H4 (cell line): ENCODE measurements around a stretch of chr4.

GRCh38 chr4:163610631-163611065, 116.2 kb downstream of the TMA16 start:
- RAMPAGE, long total RNA, result no peak

DNA sequence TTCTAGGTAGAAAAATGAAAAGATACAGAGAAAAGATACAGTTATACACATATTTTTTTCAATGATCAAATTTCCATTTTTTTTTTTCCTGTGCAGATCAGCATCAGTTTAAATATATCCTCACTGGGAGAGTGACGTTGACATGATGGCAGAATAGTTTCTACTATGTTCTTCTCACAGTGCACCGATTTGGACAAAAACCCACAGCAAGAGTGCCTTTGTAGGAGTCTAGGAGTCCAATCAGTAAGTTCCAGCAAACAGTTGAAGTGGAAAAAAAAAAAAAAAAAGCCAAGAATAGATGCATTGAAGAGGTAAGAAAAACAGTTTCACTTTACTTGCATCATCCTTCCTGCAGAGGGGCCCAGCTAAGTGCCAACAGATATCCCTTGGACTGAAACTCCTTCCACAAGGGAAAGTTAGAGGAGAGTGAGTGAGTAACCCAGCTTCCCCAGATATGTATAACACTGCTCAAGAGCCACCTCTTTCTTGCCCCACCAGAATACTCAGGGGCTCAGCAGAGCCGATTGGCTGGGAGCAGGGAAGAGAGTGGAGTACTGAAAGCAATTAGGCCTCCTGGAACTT, 247.7 kb downstream of the MARCHF1 start:
- RAMPAGE, long total RNA, result no peak

GRCh38 chr4:165215798-165216514, 8.6 kb downstream of the KLHL2 start:
- RAMPAGE, long total RNA, result no peak

DNA sequence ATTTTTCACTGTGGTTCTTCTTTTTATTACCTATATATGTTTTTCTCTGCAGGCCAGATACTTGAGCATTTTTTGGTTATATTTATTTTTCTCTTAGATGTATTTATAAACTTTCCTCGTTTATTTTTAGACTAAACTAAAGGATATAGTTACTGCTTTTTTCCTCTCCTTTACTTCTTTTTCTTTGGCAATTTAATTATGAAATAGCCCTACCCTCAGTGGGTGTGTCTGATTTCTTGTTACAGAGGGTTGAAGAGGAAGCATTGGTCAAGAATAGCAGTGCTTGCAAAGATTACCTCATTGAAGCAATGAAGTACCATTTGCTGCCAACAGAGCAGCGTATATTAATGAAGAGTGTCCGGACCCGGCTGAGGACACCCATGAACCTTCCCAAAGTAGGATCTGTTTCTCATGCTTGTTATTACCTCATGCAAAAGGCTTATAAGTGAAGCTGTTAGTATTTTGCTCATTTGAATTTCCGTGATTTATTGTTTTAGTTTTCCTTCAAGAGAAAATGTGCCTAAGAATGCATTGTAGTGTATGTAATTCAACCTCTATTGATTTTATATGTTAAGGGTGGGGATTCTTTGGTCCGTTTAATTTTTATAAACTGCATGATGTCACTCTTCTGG, 19.9 kb upstream of the GK3 start:
- RAMPAGE, long total RNA, result no peak

DNA sequence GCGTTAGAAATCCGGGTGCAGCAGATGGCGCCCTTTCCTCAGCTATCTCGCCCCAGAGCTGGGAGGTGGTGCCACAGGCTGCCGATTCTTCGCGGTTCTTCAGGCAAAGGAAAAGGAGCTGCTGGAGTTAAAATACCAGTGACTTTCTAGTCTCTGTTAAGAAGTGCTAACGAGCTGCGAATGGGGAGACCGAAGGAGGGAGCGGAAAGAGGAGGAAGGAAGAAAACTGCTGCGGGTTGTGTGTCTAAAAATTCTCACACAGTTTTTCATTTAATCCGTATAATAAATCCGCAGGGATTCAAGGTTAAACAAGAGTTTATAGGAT, 114.6 kb downstream of the CPE start:
- RAMPAGE, long total RNA, result no peak

GRCh38 chr4:166014384-166014766, 141.3 kb downstream of the TLL1 start:
- RAMPAGE, long total RNA, result no peak

- RAMPAGE, long total RNA, result start-site peak on the plus strand at chr4:168138377-168138390, 5 reads
Measured at GRCh38 chr4:168138228-168138588, 45.9 kb downstream of the ANXA10 start.

GRCh38 chr4:168587334-168588337, 90.8 kb downstream of the PALLD start:
- RAMPAGE, long total RNA, result no peak

DNA sequence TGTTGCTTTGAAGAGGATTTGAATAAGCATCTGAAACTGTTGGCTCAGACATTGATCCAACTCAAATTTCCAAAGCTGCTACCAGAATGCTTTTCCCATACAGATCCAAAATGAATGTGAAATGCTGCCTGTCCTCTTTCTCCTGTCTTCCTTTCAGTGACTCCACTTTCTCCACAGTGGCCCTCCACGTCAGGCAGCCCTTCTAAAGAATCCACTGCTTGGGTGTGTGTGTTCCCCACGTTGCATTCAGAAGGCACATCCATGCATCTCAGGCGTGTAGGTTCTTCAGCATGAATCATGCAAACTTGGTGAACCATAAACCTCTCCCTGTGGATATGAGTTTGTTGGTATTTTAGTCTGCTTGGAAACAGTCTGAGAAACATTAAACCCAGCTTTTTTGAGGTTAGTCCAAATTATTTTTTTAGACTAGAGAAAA, 251.8 kb downstream of the CBR4 start:
- RAMPAGE, long total RNA, result no peak

- RAMPAGE, long total RNA, result no peak
Measured at GRCh38 chr4:168765593-168765984, 244.5 kb downstream of the CBR4 start.

GRCh38 chr4:168815234-168815995, 194.6 kb downstream of the CBR4 start:
- RAMPAGE, long total RNA, result no peak

DNA sequence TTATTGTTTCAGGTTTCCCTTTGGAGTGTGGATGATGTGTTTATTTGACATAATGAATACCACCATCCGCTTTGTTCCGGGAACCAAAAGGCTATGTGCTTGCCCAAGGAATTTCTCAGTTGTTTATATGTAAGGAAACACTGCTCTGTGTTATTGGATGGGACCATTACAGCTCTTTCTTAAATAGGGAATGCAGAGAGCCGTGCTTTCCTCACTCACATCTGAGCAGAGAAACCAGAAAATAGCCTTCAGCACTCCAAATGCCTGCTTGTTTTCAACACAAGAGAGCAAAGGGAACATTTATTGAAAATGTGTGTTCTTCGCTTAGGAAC, 194.1 kb downstream of the CBR4 start:
- RAMPAGE, long total RNA, result no peak

- RAMPAGE, long total RNA, result no peak
Measured at GRCh38 chr4:168839614-168840125, 170.4 kb downstream of the CBR4 start.

DNA sequence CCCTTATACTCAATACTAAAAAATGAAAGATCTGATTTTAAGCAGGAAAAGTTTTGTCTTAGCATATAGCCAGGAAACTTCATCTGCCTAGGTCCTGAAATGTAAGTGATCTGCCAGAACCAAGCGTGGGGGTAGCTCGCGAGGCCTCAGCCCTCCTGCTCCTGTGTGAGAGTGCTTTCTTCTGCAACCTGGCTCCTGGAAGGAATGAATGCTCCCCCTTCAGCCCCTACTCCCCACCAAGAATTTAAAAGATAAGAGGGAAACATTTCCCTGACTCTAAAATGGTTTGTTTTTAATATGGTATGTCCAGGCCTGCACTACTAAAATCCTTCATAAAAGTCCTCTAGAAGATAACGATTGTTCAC, 160.0 kb downstream of the CBR4 start:
- RAMPAGE, long total RNA, result no peak

DNA sequence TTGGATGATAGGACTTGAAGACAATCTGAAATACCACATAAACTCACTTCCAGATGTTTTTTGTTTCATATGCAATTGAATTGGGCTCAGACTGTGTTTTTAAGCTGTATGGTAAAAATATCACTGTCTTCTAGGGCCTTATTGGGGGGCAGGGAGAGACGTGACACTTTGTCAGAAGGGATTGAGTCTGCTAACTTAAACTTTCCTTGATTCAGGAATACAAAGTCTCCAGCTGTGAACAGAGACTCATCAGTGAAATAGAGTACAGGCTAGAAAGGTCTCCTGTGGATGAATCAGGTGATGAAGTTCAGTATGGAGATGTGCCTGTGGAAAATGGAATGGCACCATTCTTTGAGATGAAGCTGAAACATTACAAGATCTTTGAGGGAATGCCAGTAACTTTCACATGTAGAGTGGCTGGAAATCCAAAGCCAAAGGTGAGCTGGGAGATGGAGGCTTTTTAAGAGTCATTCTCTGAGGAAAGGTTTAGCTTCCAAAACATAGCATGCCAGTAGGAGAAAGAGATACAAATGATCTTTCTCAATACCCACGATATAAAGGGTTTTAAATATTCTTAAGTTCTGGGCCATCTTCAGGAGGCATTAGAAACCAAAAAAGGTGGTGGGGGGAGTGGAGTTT, 111.7 kb downstream of the CBR4 start:
- RAMPAGE, long total RNA, result no peak

DNA sequence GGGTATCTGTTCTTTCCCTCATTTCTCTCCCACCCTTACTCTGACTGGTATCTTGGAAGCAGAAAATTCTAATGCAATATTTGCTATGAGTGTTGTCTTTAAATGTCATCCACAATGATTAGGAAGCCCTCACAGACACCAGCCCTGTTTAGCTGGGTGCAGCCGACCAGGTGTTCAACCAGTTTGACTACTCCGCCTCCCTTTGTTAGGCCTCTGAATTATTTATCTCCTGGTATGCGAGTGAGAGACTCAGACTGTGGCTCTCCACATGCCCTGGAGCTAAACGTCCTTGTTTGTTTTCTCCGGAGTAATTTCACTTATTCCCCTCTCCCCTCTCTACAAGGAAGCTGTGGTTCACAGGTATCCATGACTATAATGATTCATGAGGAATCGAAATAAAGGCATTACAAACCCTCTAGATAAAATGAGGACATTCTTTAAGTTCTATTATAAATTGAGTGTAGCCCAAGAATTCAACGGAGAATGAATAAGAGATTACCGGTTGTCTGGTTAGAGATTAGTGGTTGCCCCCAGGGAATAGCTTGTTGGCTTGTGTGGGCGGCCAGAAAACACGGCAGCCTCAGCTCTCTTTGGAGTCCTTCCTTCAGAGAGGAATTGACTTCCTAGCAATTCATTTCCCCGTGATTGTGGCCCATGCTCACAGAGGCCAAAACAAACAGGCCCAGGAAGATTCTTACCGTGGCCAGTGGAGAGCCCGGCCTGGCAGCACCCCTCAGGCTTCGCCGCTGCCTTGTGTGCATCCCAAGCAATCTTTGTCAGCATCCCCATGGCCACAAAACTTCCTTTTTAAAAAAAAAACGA, 60.1 kb upstream of the CBR4 start:
- RAMPAGE, long total RNA, result no peak

DNA sequence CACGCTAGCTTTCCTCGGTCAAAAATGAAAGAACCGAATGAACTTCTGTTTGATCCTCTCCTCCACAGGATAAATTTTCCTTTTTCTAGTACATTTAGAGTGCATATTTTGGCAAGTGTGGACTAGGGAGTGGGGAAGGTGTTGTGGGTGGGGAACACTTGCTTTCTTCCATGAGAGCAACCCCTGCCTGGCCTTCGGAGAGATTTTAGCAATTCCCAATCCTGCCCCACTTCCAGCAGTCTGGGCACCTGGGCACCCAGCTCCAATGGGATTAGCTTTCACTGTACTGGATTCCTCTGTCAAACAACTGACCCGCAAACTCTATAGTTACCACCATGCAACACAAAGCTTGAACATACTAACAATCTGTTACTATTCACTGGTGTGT, 50.4 kb downstream of the SH3RF1 start:
- RAMPAGE, long total RNA, result no peak

GRCh38 chr4:169348535-169348844, 77.7 kb upstream of the SH3RF1 start:
- RAMPAGE, long total RNA, result no peak

- RAMPAGE, long total RNA, result start-site peak on the plus strand at chr4:169660184-169660254, 50 reads
Measured at GRCh38 chr4:169659763-169660999, 39.8 kb downstream of the CLCN3 start.

GRCh38 chr4:169791494-169792209, 33.9 kb upstream of the HPF1 start:
- RAMPAGE, long total RNA, result no peak